ENCODE measurements around the gene CRTC1.

- PRO-cap: unidirectional peak, plus-strand start at chr19:18204713
These were observed 716 bp upstream of the RAB3A start for GRCh38 chr19:18204544-18204971.

- PRO-cap: bidirectional peak, plus-strand start at chr19:18293395, minus-strand start at chr19:18293300; bidirectional peak, plus-strand start at chr19:18293484, minus-strand start at chr19:18293466
These were observed 12.0 kb upstream of the JUND start for GRCh38 chr19:18293343-18293853.

DNA sequence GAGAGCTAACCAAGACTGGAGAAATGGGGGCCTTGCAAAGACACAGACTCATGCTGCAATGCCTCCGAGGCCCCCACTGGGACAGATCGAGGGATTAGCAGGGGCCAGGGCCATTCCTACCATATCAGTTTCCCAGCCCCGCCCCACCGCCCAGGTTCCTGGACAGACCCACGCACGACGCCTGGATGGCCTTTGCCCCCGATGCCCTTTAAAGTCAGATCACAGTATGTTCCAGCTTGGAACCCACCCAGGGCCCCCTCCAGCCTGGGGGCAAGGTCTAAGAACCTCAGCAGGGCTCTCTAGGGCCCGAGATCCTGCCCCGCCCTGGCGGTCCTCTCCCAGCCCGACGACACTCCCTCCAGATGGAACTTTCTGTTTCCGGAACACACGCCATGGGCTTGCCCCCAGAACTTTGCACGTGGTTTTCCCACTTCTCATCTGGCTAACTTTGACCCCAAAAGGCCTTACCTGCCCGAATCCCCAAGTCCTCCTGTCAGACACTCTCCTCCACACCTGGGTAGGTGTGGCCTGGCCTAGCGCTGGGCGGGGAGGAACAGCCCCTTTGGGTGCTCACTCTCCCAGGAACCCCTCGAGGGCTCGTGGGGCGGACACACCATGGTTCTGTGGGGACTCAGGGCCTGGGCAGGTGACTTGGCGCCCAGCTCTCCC, 12.2 kb downstream of the LSM4 start:
- PRO-cap: bidirectional peak, plus-strand start at position 581 of the sequence, minus-strand start at position 326 of the sequence

- PRO-cap: no peak
These were observed 2.4 kb upstream of the ISYNA1 start for GRCh38 chr19:18440291-18440859.

- PRO-cap: no peak
These were observed 29.0 kb downstream of the ELL start for GRCh38 chr19:18492797-18493294.

DNA sequence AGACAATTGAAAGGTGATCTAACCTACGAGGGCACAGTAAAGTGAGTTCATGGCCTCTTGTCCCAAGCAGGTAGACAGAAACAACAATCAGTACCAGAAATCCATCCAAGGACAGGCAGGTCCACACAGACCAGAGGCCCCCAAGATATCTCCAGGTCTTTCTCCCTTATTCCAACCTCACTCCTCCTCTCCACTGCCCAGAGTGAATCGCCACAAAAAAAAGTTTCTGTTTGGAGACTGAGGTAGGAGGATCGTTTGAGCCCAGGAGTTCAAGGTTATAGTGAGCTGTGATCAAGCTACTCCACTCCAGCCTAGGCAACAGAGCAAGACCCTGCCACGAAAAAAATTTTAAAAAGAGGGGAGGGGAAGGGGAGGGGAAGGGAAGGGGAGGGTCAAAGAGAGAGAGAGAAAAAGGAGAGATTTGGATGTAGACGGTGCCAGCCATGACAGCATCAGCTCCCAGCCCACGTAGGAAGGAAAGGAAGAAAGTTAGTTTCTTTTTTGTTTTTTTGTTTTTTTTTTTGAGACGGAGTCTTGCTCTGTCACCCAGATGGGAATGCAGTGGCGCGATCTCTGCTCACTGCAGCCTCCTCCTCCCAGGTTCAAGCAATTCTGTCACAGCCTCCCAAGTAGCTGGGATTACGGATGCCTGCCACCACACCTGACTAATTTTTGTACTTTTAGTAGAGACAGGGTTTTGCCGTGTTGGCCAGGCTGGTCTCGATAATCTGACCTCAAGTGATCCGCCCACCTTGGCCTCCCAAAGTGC, 27.8 kb downstream of the ELL start:
- PRO-cap: no peak

GRCh38 chr19:18495877-18496870, 25.7 kb downstream of the ELL start:
- PRO-cap: no peak

GRCh38 chr19:18501572-18502206, 20.2 kb downstream of the ELL start:
- PRO-cap: no peak

GRCh38 chr19:18596591-18597057, 8.0 kb downstream of the REX1BD start:
- PRO-cap: no peak

DNA sequence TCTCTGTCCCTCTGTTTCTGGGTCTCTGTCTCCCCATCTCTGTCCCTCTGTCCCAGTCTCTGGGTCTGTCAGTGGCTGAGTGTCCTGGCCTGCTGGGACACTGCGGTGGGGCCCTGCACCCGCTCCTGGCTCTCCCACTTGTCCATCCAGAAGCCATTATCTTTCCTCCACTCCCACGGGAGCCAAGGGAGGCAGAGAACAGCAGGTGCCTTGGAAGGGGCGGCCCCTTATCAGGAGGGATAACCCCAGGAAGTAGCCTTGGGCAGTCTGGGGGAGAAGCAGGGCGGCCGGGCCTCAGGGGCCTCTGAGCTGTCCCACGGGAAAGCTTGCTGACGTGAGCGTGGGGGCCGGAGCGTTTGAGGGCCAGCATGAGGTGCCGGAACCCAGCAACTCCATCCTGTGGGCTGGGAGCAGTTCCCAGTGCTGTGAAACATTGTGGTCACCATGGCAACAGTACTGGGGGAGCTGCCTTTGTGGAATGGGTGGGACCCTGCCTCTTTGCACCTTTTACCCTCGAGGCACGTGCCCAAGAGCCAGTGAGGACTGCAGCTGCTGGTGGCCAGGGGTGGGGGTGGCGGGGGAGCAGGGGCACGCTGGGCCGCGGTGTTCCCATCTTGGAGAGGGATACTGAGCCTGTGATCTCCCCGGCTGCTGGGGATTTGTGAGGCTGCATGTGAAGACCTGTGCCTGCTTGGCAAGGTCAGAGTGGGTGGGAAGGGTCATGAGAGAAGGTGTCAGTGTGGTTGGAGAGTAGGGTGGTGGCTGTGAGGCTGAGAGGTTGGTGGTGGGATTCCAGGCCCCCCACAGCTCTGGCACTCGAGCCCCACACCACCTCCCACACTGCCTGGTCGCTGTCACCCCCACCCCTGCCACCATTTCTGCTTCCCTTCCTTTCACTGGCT, 21.0 kb downstream of the KLHL26 start:
- PRO-cap: unidirectional peak, plus-strand start at position 624 of the sequence

- PRO-cap: no peak
These were observed 22.4 kb downstream of the KLHL26 start for GRCh38 chr19:18659067-18659861.

DNA sequence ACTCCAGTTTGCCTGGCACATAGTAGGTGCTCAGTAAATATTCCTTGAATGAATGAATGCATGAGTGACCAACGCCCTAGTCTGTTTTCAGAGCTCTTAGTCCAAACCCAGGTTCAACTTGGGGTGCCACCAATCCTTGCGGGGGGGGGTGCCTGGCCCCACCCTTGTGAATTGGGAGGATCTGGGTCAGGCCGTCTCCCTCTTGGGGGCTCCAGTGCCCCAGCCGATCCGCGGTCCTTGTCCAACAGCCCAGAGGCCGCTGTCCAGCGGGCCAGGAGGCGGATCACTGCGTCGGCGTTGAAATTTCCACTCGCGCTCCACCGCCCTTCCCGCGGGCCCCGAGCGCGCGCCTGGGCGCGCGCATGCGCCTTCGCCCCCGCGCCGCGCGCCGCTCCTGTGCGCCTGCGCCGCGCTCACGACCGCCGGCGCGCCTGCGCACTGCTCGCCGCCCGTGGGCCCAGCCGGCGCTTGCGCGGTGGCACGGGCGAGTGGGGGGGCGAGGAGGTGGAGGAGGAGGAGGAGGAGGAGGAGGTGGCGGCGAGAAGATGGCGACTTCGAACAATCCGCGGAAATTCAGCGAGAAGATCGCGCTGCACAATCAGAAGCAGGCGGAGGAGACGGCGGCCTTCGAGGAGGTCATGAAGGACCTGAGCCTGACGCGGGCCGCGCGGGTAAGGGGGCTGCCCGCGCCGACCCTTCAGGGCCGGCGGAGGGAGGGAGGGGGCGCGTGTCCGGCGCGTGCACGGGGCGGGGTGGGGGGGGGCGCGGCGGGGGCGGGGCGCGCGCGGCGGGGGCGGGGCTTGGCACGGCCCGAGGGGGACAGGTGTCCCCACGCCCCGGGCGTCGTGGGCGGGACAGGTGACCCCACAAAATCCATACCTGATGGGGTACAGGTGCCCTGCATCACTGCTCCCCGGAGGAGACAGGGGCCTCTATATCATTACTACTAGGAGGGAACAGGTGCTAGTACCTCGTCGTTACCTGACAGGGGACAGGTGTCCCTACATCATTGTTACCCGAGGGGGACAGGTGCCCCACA, at the start of gene CRTC1:
CRTC1 (plus strand) TSS at position 523 of the 1,039 bp plus-strand sequence.
- PRO-cap: bidirectional peak, plus-strand start at position 517 of the sequence, minus-strand start at position 340 of the sequence

DNA sequence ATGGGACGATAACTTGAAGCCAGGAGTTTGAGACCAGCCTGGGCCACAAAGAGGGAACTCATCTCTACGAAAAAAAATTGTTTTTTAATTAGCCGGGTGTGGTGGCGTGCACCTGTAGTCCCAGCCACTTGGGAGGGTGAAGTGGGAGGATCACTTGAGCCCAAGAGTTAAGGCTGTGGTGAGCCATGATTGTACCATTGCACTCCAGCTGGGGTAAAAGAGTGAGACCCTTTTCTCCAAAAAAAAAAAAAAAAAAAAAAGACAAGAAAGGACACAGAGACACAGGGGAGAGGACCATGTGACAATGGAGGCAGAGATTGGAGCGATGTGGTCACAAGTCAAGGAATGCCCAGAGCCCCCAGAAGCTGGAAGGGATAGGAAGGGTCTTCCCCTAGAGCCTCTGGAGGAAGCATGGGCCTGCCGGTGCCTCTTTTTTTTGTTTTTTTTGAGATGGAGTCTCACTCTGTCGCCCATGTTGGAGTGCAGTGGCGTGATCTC, 7.9 kb downstream of the CRTC1 start:
- PRO-cap: no peak

DNA sequence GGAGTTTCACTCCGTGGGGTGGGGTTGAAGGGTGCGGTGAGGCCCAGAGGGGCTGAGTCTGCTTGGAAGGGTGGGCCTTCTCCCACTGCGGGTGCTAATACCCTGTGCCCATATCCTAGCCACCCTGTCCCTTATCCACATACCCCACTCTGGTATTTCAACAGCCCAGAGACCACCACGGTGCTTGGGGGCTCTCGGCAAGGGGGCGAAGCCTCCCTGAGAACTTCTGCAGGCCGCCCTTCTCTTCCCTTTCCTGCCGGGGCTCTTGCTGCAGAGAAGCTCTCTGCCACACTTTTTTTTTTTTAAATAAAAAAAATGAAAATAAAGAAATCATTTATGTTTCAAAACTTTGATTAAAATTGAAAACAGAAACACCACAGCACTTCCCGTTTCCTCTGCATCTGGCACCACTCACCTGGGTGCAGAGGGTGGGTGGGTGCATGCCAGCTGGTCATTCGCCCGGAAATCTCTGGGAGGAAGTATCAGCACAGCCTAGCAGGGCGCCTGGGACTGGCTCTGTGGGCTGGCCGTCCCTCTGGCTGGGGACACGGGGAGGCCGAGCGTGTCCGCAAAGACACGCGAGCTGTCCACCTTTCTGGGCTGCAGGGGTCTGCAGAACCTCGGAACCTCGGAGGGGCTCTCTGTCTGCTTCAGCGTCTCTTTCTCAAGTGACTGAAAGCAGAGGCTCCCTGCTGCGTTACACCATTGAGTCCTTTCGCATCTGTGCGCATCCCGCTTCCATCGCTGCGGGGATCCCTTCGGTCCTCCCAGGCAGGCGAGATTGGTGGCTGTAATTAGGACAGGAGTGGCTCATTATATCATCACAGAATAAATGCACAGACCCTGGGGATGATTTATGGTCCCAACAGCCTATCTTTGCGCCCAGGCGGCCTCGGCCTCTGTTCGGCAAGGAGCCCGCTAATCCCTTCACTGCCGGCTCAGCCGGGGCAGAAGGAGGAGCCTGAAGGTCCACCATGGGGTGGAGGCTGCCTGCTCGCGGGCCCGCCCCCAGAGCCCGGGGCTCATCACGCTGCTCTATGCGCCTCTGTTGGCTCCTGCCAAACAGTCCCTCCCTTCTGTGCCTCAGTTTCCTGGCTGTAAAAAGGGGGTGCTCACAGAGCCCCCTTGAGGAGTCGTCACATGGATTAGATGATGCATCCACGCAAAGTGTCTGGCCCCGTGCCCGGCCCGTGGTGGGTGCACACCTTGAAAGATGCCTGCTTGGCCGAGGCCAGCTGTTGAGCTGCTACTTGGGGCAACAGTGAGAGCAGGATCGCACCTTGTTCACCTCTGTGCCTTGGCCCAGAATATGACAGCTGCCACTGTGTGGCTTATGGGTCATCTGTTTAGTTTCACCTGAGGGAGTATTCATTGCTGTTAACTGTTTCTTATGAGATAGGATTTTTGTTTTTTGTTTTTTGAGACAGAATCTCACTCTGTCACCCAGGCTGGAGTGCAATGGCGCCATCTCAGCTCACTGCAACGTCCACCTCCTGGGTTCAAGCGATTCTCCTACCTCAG, 17.3 kb downstream of the CRTC1 start:
- PRO-cap: unidirectional peak, minus-strand start at position 908 of the sequence

DNA sequence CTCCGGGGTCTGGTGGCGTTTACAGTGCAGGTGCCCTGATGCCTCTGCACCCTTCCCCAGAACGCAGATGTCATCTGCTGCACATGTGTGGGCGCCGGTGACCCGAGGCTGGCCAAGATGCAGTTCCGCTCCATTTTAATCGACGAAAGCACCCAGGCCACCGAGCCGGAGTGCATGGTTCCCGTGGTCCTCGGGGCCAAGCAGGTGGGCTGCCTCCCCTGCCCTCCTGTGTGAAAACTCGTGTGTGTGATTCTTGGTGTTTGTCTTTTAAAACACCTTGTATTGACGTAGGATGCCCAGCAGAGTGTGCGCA, 25.0 kb downstream of the UPF1 start:
- PRO-cap: no peak

- PRO-cap: no peak
These were observed 28.3 kb downstream of the UPF1 start for GRCh38 chr19:18859731-18860702.

DNA sequence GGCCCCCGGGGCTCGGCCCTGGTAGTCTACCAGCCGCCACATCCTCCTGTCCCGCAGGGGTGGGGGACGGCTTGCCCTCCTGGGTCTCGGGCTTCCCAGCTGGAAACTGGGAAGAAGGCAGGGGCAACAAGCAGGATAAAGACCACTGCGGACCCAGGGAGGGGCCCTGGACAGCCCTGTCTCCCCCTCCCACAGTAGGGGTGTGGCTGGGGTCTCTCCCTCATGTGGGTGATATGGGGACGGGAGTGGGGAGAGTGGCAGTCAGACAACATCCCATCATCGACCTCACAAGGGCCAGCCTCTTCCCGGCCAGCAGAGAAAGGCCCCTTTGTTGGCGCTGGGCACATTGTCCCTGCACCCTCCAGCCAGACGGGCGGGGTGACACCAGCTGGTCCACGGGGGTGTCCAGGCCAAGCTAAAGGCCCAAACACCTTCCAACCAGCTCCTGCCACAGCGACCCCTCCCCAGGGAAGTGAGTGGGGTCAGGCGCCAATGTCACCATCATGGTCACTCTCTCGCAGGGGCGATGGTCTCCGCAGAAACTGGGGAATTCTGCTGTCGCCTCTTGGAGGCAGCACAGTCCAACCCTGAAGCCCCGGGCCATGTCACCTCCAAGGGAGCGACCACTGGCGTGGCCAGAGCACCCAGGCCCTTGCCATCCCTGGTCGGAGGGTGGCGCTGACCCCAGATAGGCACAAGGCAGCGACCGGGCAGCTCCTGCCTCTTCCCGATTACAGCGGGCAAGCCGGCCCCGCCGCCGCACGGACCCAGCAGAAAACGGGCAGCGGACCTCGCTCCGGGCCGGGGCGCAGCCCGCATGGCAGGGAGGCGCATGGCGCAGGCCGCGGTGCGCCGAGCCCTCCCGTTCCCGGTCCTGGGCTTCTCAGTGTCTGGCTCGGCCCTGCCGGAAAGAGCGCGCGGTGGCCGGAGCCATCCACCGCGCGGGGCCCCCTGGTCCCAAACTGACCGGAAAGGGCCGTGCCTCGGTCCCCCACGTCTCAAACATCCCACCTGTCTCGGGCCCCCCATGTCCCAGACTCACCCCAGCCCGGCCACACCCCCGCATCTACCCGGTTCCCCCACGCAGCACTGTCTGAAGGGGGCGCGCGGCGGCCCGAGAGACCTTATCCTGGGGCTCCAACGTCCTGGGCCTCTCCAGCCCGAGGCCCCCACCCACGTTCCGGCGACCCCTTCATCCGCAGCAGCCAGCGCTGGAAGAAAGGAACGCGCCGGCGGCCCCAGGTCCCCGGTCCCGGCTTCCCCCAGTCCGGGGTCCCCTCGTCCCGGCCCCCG, 992 bp downstream of the CERS1 start:
- PRO-cap: no peak

DNA sequence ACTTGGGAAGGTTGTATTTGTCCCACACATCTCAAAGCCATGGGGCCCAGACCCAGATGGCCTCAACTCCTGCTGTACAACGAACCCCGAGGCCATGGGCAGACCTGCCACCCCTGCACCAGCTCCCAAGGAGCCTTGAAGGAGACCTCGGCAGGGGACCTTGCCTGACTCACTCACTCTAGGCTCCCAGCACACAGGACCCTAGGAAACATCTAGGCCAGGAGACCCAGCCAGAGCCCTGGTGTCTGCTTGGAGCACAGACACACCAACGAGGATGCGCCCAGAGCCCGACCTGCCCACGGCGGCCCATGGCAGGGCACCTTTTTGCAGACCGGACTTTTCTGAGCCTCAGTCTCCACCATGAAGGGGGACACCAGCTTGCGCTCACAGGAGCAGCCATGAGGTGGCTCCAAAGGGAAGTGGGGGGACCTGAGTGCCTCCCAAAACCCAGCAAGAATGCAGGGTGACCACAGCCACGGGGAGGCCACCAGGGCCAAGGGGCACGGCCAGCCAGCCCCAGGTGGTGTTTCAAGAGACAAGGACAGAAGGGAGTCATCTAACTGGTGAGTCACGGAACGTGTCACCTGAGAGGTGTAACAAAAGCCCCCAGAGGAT, 4.8 kb upstream of the CERS1 start:
- PRO-cap: no peak

DNA sequence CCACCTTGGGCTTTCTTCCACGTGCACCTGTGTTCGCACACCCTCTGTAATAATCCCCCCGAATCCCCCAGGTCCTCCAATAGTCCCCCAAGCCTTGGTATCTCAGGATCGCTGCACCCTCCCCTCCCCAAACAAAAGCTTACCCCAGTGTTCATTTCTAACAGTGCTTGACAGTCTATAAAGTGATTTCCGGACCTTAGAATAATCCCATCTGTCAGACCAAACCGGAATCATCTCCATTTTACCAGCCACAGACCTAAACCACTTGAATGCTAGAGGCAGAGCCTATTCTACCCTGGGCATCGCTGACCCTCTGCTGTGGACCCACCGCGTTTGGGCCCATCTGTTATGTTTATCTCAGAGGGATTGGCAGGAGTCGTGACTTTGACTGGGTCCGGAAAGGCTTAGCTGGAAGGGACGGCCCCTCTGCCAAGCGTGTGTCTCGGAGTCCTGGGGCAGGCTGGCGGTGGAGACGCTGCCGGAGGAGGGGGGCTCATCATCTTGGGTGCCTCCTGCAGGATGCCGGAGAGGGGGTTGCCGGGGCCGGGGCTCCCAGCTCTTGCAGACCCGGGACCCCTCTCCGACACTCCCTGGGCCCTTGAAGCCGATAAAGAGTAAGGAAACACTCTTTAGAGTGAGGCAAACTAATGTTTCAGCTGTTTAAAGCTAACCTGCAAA, 1.1 kb downstream of the SLC25A42 start:
- PRO-cap: no peak

DNA sequence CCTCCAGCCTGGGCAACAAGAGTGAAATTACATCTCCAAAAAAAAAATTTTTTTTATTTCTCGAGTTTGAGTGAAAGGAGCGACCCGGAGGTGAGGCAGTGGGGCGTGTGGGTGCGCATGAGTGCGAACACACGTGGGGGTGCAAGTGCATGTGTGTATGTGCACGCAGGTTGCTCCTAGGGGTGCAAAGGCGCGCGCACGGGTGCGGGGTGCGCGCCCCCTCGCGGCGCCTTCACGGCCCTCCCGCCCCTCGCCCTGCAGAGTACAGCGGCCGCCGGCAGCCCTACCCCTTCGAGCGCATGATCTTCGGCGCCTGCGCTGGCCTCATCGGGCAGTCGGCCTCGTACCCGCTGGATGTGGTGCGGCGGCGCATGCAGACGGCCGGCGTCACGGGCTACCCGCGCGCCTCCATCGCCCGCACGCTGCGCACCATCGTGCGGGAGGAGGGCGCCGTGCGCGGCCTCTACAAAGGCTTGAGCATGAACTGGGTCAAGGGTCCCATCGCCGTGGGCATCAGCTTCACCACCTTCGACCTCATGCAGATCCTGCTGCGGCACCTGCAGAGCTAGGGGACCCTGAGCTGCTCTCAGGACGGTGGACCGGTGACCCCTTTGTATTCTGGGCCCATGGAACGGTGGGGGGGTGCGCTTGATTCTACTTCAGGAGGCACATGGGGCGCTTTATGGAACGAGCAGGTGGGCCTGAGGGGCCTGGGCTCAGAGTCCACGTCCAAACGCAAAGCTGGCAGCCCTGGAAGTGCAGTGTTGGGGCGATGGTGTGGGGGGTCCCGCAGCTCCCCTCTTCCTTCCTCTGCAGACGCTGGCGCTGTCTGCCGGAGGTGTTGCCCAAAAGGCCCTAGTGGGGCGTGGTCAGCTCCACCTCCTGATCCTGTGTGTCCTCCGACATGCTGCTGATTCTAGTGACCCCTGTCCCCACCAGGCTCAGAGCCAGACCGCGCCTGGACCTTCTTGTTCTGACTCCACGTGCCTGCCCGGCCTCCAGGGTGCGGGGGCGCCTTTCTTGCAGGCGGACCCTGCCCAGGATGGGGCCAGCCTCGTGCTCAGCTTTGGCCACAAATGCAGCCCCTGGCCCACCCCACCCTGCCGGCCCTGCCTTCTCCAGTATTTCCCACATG, 27.6 kb downstream of the TMEM161A start:
- PRO-cap: no peak

Data from jejunum (tissue), 1 donor.